ENCODE data around the gene GGTA1.

GRCh38 chr9:121369248-121369674 is 789 bp downstream of the STOM start:
- PRO-cap, result no peak
- RAMPAGE, long total RNA, 4 experiments, result no peak in any of the 4 experiments

DNA sequence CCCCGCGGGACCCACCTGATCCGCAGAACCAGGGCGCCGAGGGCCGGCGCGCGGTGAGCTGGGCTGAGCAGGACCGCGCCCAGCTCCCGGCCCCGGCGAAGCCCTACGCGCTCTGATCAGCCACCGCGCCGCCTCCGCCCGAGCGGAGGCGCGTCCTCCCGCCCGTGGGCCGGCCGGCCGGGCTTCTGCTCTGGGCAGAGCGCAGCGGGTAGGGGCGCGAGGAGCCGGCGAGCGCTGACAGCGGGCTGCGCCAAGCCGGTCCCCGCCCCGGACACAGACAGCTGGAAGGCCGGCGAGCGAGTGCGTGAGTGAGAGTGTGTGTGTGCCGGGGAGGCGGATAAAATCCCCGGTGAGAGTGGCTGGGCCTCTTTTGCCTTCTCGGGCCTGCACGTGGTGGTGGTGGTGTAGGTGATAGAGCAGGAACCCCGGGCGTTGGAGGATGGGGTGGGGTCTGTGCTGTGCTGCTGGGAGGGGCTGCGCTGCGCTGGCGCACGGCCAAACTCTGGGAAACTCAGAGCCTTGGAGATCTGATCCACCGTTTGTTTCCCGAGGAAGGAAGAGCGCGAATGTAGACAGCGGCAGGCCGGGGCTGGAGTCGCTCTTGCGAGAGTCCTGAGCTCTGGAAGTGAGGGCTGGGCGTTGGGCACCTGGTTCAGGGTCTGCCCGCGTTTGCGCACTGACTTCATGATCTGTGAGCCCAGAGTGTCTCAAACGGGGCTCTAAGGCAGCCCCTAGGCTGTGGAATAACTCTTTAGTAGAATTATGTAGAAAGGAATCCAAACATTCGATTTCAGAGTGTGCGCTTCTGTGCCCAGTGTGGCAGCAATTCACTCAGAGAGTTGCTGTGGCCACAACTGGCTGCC is at the start of gene GGTA1:
Gene GGTA1, minus strand, starts transcription at position 210 of the 863 bp plus-strand sequence.
- PRO-cap, result no peak
- RAMPAGE, long total RNA, 4 experiments, result start-site peak on the minus strand in 1 of 4 experiments, centred at position 110 of the sequence, 367 reads per replicate

- PRO-cap, result no peak
- RAMPAGE, long total RNA, 4 experiments, result no peak in any of the 4 experiments
Measured at GRCh38 chr9:121636137-121636958, 15.1 kb upstream of the DAB2IP start.

DNA sequence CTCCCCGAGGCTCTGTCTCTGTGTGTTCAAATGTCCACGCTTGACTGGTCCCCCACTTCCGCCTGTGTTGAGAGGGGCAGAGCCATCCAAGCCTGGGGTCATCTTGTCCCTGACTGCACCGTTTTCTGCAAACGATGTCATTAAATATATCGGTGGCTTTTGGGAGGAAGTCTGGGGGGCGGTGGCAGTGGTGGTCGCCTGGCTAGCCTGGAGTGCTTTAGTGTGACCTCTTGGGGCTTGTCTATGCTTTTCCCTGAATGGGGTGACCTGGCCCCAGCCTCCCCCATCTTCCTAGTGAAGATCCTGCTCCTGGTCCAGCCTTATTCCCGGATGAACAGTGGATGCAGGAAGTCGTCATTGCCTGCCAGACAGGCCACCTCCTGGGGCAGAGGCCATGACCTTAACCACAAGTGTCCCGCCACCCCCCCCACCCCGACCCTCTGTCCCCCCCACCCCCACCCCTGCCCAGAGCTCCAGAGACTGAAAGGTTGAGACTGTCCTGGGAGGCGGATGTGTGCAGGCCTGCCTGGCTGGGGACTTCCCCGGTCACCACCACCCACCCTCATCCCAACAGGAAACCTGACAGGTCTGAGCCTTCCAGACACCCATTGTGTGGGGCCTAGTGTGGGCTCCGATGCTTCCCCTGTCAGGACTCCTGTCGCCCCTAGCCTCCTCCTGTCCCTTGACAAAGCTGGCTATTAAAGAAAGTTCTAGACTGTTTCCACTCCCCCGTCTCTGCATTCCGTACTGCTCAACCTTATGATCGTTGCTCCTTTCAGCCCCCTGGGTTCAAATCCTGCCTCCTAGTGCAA is 5.2 kb upstream of the DAB2IP start:
- PRO-cap, result no peak
- RAMPAGE, long total RNA, 4 experiments, result no peak in any of the 4 experiments

GRCh38 chr9:121724933-121725734 is 73.7 kb downstream of the DAB2IP start:
- PRO-cap, result no peak
- RAMPAGE, long total RNA, 4 experiments, result no peak in any of the 4 experiments

DNA sequence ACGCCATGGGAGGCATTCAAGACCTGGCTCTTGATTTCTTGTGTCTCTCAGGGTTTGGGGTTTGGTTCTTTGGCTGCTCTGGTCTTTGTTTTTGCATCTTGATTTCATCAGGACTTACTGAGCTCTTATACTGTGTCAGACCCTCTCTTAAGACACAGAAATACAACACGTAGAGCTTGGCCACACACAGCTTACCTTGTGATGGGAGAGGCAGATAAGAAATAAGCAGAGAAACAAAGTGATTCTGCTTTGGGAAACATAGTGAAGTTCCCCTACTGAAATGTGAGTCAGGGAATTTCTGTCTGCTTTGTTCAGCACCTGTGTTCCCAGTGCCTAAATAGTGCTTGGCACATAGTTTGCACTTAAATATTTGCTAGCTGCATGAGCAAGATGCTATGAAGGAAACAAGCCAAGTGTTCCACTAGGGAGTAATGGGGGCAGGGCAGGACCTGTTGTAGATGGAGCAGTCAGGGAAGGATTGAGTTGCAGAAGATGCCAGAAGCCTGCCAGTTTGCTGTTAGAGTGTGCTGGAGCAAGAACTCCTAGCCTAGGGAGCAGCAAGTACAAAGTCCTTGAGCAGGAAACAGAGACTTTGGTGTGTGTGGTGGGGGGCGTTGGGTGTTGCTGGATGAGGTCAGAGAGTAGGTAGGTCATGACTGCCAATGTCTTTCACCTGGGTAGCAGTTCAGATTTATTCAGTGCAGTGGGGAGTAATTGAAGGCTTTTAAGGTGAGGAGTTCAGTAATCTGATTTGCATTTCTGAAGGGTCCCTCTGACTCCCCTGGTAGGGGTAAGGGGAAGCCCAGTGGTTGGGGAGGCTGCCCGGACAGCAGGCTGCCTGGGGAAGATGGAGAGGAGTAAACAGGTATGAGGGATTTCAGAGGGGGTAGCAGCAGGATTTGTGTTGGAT is 87.5 kb downstream of the DAB2IP start:
- PRO-cap, result no peak
- RAMPAGE, long total RNA, 4 experiments, result no peak in any of the 4 experiments

DNA sequence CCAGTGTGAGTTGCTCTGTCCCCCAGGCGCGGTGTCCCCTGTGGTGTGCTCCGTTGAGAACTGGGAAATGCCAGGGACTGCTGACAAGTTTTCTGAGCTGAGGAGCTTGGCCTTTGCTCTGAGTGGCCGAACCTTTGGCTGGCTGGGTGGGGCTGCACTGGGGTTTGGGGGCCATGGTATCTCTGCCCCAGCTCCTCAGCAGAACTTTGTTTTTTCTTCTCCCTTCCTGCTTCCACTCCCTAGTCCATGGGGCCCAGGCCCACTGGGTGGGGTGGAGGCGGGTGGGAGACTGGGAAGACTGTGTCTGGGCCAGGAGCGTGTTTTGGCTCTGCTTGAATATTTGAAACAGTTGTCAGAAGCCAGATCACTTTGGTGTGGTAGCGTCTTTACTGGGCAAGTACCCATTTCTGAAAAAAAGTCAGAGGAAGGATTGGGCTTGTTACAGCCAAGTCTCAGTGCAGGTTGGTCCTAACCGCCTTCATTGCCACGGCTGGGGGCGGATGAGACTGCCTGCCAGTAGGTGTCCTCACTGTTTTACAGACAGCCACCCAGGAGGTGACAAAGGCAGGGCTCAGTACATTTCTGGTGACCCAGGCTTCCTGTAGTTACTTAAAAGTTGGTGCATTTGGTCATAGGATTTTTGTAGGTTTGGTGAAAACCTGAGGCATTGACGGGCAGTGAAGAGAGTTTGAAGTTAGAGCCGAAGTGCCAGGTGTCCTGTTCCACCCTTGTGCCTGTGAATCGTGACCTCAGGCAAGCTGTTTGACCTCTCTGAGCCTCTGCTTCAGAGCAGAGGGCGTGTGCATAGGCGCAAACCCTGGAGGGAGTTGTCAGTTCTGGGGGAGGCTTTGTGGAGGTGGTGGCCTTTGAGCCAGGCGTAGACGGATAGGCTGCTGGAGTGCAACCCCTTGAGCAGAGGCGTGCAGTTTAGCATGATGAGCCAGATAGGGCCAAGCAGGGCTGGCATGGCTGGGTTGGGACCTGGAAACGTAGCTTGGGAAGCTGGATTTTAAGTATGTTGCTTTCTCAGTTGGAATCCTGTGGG is 92.9 kb downstream of the DAB2IP start:
- PRO-cap, result no peak
- RAMPAGE, long total RNA, 4 experiments, result no peak in any of the 4 experiments

- PRO-cap, result no peak
- RAMPAGE, long total RNA, 4 experiments, result no peak in any of the 4 experiments
Measured at GRCh38 chr9:121751723-121752729, 100.6 kb downstream of the DAB2IP start.

DNA sequence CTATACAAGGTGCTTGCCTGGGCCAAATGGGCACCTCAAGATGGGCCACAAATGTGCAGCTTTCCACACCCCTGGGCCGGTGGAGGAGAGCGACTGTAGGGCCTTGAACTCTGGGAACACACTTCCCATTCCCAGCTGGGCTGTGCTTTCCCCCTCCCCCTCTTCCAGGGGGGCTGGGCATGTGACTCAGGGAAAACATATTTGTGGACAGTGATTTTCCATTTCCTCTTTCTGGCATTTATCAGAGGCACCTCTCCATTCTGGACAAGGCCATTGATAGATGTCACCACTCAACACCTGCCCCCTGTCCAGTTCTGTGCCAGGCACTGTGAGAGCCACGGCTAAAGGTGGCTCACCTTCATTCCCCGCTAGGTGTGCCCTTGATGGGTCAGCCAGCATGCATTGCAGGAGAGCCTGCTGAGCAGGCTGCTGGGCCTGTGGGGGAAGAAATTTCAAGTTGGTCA is 113.6 kb downstream of the DAB2IP start:
- PRO-cap, result no peak
- RAMPAGE, long total RNA, 4 experiments, result no peak in any of the 4 experiments

- PRO-cap, result no peak
- RAMPAGE, long total RNA, 4 experiments, result no peak in any of the 4 experiments
Measured at GRCh38 chr9:121775249-121775940, 124.0 kb downstream of the DAB2IP start.

- PRO-cap, result no peak
- RAMPAGE, long total RNA, 4 experiments, result no peak in any of the 4 experiments
Measured at GRCh38 chr9:121972525-121973331, 120.4 kb downstream of the TTLL11 start.

GRCh38 chr9:121987977-121988914 is 104.9 kb downstream of the TTLL11 start:
- PRO-cap, result no peak
- RAMPAGE, long total RNA, 4 experiments, result no peak in any of the 4 experiments

DNA sequence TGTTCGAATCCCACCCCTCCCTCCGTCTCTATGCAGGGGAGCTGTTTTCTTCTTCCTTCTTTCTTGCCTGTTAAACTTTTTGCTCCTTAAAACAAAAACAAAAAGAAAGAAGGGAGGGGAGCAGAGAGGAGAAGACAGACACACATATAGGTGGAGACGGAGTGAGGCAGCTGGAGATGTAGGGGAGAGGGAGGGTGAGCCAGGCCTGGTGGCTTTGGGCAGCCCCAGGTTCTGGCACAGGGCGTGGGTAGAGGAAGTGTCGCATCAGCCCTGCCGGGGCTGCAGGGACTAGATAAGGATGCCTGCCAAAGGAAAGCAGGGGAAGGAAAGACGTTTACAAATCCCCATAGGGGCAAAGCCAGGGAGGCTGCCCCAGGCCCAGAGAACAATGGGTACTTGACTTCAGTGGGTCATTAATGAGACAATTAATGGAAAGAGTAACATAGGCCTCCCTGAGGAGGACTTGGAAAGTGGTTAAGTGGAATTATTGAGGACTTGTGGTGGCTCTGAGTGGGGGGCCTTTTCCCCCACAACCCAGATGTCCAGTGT is 38.7 kb upstream of the PTGS1 start:
- PRO-cap, result no peak
- RAMPAGE, long total RNA, 4 experiments, result no peak in any of the 4 experiments

DNA sequence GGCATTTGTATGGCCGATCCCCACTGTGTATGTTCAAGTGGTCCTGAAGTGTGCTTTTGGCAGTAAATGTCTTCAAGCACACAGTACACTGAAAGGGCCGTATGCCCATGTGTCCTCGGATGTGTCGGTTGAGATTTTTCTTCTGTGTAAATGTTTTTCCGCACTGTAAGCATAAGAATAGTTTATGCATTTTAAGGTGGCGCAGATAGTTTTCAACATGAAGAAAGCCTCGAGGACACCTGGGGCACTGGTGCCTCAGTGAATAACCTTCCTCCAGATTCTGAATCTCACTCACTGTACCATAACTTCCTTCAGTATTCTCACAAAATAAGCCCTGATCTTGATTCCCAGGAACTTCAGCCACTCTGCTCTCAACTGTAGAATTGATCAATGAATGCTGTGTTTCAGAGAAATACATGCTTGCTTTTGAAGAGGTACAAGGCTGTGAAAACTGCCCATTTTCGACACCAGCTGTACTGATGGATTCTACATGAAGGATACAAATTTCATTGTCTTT is 2.1 kb downstream of the ZBTB6 start:
- PRO-cap, result no peak
- RAMPAGE, long total RNA, 4 experiments, result no peak in any of the 4 experiments

DNA sequence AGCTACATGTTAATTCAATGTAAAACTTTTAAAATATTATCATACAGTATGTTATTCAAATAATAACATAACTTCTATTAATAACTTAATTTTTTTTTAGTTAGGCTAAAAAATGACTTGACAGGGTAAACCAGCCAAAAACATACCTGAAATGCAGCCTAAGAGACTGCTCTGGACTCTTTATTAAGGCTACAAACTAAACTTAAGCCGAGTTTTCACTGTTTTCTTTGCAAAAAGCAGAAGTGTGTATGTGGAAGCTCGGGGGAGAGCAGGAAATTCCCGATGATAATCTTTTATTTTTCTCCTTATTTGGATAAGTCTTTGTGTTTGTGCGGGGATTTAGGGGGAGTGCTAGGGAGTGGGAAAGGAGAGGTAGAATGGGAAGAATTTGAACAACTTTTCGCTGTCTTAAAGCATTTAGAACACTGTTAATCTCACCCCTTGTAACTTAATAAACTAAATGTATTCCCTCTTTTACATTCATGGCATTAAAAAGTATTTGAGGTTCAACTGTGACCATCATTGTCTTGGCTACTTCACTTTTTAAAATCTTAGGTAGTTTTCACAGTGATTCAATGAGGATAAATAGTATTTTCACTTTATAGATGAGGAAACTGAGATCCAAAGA is 30.7 kb upstream of the GPR21 start:
- PRO-cap, result no peak
- RAMPAGE, long total RNA, 4 experiments, result no peak in any of the 4 experiments

DNA sequence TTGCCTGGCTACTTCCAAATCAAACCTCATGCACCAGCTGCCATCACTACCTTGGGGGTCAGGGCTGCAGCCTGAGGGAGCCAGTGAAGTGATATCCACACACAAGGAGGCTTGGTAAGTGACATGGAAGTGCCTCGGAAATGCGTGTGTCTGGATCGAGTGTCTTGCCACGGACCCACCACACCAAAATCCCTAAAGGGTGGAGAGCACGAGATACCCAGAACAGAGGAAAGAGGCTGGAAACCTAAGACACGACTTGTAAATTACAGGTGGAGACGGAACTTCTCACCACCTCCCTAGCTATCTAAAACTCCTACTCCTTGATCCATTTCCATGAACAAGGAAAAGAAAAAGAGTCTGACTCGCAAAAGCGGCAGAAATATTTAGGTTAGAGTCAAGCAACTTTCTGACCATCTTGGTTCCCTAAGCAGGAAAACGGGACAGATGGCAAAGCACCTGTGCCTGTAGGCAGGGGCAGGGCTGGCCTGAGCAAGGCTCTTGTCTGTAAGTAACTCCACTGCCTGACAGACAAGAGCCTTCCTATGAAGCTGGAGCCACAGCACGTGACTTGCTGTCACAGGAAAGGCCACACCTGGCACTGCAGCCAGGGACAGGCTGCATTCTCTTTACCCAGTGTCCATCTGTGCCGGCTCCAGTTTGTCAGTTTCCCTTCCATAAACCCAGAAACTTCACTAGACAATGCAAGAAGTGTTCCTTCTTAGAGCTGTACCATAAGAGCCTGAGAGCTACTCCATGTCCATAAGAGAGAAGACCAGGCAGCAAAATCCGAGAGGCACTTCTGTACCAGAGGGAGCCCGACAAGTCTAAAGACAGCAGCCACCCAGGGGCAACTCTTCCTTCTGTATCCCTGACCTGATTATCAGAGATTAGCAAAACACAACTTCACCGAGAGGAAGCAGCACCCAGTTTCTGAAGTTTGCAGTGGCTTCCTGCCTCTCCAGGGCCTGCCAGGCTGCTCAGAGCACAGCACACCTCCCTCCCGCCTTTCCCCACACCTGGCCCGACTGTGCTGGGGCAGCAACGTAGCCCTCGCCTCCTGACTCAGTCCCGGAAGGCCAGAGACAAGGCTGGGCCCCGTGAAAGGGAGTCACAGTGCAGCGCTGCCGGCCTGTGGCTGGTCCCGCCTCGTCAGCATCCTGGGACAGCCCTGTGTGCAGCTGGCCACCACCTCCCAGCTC is 78.0 kb downstream of the GPR21 start:
- PRO-cap, result no peak
- RAMPAGE, long total RNA, 4 experiments, result no peak in any of the 4 experiments

DNA sequence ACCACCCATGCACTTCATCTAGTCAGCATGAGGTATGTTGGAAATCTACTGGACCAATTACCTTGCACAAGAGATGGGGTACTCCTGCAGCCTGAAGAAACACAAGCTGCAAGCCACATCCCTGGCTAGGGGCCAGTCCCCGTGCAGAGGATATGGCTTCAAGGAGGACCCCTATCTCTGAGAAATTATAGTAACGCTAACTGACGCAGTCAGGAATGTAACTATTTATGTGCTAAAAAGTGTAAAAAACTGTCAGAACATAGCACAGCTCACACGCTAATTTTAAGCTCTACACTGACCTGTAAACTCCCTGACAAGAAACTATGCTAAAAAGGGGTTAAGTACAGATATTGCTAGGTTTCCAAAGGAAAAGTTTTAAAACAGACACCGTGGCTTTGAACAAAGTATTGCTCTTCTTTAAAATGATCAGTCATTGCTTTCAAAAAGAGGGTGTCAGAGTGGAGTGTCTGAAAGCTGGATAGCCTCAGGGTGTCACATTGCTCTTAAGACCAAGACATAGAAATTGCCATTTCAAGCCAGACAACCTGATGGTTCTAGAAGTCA is 89.2 kb downstream of the GPR21 start:
- PRO-cap, result no peak
- RAMPAGE, long total RNA, 4 experiments, result no peak in any of the 4 experiments

DNA sequence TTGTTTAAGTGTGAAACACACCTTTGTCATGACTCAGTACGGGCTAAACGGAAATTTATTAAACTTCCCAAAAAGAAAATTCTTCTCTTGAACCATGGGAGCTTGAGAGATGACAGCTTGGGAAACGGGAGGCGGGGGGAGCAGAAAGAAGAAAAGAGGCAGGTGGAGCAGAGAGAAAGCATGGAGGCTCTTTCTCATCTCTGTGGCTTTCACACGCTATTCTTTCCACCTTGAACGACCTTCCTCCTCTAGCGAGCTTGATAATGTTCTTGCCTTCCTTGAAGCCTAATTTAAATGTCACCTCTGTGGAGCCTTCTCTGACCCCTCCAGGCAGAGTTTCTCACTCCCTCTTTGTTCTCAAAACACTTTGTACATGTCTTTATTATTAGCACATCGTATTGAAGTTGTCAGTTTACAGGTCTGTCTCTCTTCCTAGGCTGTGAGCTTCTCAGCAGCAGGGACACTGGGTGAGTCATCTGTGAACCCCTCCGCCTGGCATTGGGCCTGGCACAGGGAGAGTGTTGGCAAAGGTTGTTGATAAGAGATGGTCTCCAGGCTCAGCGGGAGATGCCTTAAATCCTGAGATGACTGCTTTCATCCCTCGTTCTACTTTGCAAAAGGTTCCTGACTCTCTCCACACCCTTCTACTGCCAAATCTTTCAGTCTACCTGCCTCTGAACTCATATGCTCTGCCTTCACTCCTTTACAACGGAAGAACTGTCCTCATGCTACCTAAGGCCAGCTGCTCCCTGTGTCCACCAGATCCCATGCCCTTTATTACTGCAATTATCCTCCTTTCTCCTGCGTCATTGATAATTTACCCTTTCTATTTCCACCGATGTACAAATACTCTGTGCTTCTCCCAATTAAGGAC is 14.1 kb upstream of the STRBP start:
- PRO-cap, result no peak
- RAMPAGE, long total RNA, 4 experiments, result no peak in any of the 4 experiments

- PRO-cap, result no peak
- RAMPAGE, long total RNA, 4 experiments, result no peak in any of the 4 experiments
Measured at GRCh38 chr9:123335652-123335903, 20.4 kb upstream of the CRB2 start.

- PRO-cap, result no peak
- RAMPAGE, long total RNA, 4 experiments, result no peak in any of the 4 experiments
Measured at GRCh38 chr9:123373888-123374482, 18.0 kb downstream of the CRB2 start.